Mesenchymal stem cell of adipose (primary cell): ENCODE data around the gene PLEKHH3.

DNA sequence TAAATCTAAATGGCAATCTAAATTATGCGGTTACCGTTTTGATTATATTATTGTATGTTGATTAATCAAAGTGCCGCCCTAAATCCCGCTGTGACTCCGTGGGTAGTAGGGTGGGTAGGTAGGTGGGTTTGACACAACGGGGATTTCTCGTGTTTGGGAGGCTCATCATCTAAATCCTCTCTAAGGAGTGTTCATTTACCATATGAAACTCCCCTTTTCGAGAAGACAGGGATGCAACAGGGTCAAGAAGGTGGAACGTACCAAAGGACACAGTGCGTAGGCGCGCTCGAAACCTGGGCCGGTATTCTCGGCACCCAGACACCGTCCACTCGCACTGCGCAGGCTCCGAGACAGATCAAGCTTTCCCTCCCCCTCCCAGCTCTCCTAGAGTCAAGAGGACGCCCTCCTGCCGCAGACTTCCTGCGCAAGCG lies 363 bp upstream of the EIF1 start:
- CAGE, long polyA plus RNA: no peak

- CAGE, long polyA plus RNA: no peak
Measured at GRCh38 chr17:41691640-41691943, 2.9 kb downstream of the EIF1 start.

DNA sequence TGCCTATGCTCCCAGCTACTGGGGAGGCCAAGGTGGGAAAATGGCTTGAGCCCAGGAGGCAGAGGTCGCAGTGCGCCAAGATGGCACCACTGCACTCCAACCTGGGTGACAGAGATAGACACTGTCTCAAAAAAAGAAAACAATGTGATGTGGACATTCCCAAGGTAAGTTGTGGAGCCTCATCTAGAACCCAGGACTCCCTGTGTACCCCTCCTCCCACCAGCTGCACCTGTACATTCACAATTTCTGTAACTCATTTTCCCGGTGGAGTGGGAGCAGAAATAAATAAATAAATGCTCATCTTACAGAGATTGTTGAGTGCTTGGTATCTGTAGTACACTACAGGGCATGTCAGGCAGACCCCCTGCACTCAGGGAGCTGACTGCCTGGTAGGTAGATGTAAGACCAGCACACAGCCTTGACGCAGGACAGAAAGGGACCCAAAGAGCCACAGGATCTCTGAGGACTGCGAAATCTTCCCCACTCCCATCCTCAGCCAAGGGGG lies 6.4 kb downstream of the EIF1 start:
- CAGE, long polyA plus RNA: no peak

GRCh38 chr17:41772500-41773709 lies 13.6 kb downstream of the JUP start:
- CAGE, long polyA plus RNA: no peak

- CAGE, long polyA plus RNA: no peak
Measured at GRCh38 chr17:41965603-41966410, 788 bp upstream of the CNP start.

DNA sequence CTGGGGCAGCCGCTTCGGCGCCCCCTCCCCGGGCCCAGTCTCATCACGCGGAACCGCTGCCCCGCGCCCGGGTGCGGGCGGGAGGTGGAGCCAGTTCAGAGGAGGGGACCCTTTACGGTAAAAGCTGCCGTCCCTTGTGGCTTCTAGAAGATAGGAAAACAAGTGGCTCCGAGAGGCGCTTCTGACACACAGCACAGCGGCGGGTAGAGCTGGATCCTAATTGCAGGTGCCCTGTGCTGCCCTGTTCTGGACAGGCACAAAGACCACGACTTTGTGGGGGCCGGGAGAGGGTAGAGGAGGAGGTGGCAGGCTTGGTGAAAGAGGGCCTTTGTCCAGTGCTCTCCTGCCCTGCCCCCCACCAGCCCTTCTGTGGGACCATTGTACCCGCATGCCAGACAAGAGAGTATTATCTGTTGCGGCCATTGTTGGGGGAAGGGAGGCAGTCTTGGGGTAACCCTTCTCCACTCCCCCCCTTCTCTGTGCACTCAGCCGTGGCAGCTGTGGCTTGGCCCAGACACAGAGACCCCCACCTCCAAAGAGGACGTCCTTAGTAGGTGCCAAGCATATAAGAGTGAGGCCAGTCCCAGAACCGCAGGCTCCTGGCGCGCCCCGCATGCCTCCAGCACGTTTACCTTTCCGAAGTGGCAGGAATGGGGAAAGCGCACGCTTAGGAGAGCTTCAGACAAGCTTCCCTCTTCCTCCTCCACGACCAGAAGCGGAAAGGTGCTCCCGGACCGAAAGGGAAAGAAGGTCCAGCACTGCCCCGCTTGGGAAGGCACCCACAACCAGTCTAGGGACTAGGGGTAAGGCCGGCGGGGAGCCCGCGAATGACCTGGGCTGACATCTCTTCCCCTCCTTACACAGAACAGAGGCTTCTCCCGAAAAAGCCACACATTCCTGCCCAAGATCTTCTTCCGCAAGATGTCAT lies 873 bp downstream of the CNP start:
- CAGE, long polyA plus RNA: no peak

GRCh38 chr17:41972120-41972716 lies 5.6 kb downstream of the CNP start:
- CAGE, long polyA plus RNA: no peak

DNA sequence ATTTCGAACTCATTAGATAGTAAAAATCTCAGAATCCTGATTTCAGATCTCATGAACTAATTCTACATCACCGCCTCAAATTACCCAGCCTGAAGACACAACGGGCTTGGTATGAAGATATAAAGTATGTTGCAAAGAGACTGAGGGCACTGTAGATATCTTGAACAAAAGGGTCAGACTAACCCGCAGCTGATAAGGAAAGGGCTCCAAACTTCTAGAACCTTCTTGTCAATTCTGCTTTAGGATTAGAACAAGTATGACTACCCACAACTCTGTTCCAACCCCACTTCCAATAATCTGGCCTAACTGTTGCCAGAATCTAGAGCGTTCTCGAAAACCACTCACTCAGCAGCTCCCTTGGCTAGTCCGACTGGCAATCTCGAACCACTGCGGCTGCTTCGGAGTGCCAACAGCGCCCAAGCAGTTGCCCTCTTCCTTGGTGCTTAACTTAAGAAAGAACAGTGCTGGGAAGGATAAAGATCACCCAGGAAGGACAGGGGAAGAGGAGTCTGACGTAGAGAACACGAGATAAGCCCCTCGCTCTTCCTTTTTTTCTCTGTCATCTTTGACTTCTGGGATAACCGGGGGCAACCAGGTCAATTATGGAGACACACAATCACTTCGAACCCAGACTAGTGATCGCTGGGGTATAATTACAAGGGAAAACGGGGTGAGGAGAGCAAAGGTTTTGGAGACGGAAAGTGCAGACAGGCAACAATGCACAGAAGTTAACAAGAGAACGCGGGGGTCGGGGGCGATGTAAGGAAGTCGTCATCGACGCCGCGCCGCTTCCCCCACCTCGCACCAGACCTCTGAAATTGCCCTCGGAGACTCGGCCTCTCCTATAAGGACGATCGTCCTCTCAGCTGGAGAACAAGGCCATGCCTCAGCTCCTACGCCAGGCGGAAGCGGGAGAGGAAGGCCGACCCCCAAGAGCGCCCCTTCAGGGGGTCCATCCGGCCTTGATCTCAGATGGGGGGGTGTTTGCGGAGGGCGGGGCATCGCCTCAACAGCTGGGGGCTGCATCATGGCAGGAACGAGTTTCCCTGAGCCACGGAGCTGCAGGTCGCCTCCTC lies 659 bp downstream of the DNAJC7 start:
- CAGE, long polyA plus RNA: no peak

DNA sequence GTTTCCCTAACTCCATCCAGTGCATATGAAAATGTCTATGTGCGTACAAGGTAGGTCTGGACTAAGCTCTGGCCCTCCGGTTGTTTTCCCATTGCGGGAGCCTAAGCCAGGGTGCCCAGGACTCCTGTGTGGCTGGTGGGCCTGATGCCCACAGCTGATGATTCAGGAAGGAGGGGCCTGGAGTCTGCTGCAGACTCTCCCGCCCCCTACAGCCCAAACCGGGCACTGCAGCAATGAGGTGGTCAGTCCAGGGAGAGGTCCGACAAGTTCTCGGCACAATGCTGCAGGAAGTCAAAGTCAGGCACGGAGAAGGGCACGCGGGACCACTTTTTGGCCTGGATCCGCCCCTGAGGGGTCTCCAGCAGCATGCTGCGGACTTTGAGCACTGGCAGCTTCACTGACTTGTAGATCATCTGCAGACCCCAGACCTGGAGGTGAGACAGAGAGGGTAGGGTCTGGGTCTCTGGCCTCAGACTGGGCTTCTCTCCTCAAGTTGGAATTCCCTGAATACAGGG lies 3.3 kb upstream of the ZNF385C start:
- CAGE, long polyA plus RNA: no peak

DNA sequence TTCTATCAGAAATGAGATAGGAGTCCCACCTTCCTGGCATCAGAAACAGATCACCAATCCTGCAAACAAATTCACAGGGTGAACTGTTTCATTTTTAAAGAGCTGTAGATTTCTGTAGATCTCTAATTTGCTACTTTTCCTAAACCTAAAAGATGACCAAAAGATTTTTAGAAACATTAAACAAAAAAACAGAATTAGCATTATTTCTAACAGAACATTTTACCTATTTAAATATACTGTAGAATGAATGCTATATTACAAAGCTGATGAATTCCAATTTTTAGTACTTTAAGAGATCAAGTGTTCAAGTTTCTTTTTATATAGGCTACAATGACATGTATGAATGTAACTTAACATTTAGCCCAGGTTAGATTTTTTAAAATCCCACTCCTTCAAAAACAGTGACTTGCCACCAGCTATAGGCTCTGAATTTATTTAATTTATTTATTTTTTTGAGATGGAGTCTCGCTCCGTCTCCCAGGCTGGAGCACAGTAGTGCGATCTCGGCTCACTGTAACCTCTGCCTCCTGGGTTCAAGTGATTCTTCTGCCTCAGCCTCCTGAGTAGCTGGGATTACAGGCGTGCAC lies 7.5 kb downstream of the STAT5B start:
- CAGE, long polyA plus RNA: no peak

DNA sequence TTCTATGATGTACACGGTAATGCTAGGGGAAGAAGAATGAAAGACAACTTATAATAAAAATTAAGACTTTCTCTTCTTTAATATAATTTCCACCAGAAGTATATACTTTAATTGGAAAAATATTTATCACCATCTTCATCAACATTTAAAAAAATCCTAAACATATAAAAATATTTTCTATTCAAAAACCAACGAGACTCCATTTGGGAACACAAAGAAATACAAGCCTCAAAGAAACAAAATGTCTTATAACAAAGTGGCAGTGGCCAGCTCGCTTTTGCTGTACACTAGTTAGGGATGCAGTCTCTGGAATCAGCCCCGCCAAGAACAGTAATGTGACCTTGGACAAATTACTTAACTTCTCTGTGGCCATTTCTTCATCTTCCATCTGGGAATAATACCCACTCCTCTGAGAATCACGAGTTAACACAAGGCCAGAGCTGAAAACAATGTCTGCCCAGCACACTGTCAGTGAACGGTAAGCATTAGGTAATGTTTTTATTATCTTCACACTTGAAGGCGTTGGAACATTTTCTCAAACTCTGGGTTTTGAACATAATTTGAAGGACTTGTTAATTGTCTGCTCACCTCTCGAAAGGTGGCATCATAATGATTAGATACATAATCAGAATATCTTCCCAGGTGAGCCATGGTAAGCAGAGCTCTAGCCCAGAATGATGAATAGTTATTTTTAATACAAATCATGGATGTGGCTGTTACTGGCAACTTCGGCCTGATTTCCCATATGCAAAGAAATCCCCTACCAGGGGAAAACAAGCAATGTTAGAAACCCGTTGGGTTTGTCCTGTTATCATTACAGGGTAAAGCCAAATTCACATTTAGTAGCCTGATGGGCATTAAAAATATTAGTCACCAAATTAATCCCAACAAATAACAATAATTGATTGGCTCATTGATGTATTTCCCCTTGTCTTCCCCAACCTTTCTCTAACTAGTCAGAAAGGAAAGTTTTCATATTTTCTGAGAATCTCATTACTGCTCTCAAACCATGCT lies 5.4 kb downstream of the STAT5B start:
- CAGE, long polyA plus RNA: no peak

DNA sequence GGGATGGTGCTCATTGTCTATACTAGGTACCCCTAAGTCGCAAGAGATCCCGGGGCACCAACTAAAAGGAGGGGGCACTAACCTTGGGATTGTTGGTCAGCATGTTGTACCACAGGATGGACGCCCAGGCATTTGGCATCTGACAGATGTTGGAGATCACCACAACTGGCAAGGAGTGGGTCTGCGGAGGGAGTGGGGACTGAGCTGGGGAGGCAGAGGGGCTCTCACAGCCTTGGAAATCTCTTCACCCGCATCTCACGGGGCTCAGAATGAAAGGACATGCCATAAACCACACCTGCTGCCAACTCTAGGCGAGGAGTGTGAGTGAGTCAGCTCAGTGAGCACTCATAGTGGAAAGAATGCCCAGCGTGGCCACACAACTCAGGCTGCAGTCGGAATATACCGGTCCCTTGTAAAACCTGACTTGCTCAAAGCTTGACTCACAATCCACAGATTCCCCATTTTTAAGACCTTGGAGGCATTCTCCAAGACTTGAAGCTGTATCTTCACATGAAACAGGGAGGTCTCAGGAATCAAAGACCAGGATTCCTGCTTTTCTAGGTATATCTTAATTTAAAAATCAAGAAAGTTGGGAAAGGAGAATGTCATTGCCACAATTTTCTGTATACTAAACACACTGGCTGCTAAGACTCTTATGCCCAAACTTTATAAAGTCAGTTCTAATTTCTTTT lies 36.7 kb downstream of the STAT5A start:
- CAGE, long polyA plus RNA: no peak

DNA sequence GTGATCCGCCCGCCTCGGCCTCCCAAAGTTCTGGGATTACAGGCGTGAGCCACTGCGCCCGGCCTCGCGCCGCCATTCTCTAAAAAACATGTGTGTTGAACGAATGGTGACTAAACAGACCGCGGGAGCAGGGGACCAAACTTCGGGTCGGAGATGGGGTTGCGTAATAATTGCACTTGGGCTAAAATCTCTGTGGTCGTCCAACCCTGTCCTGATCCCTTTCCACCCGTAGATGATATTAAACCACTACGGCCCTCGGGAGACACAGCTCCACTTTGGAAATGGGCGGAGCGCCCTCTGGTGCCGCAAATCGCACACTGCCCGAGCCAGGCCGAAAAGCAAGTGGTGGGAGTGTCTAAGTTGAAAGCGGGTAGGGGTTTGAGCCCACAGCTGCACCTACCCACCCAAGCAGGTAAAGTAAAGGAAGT lies 17.1 kb downstream of the CAVIN1 start:
- CAGE, long polyA plus RNA: no peak

GRCh38 chr17:42413332-42413975 lies 9.6 kb downstream of the CAVIN1 start:
- CAGE, long polyA plus RNA: no peak

DNA sequence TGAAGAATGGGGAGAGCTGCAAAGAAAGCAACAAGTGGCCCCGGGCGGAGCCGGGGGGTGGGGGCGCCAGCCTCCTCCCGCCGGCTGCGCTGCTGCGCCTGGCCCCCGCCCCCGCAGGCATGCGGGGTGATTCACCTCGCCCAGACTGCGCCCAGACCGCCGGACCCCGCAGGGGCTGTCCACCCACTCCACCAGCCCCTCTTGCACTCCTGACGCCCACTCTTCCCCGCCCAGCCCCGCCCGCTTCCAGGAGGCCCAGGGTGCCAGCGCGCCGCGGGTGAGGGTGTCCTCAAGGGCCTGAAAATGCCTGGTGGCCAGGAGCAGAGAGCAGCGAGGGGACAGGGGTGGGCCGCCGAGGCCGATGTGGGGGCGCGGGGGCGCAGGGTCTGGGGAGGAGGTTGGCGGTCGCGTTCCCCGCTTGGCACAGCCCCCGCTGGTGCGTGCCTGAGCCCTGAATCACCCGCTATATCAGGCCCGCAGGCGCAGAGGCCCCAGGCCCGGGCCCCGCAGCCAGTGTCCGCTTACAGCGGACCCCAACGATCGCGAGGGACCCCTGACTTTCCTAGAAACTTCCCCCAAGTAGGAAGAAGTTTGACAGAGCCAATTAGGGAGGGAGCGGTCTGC lies 1.3 kb downstream of the CAVIN1 start:
- CAGE, long polyA plus RNA: no peak

DNA sequence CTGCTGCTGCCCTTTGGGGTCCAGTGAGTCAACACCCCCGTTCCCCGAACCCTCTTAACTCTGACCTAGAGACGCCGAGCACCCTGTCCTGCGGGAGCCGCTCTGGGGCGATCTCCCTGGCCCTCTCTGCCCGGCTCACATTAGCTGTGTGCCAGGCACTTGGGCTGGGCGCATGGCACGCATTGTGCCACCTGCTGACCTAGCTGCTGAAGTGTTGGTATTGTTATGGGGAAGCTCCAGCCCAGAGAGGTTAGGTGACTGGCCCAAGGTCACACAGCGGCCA lies 1.1 kb downstream of the HSD17B1 start:
- CAGE, long polyA plus RNA: no peak

DNA sequence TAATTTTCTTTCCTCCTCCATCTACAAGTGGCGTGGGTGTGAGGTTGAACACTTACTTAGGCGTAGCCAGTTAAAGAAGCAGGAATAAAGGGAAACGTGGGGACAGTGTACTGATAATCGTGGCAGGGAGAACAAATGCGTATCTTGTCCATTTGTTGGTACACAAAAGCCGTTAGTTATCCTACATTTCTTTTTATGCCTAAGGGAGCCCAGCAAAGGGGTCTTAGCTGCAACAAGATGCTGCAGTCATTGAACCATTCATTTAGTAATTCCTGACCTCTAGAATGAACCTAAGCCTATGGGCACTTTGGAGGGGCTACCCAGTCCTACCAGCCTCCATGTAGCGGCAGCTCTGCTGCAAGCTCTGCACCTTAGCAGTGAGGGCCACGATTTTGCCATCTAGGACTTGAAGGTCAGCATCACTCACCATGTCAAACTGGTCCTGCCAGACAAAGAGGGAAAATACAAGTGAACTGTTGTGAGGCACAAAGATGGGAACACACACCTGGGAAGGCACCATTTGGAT lies 3.7 kb downstream of the PSMC3IP start:
- CAGE, long polyA plus RNA: no peak

DNA sequence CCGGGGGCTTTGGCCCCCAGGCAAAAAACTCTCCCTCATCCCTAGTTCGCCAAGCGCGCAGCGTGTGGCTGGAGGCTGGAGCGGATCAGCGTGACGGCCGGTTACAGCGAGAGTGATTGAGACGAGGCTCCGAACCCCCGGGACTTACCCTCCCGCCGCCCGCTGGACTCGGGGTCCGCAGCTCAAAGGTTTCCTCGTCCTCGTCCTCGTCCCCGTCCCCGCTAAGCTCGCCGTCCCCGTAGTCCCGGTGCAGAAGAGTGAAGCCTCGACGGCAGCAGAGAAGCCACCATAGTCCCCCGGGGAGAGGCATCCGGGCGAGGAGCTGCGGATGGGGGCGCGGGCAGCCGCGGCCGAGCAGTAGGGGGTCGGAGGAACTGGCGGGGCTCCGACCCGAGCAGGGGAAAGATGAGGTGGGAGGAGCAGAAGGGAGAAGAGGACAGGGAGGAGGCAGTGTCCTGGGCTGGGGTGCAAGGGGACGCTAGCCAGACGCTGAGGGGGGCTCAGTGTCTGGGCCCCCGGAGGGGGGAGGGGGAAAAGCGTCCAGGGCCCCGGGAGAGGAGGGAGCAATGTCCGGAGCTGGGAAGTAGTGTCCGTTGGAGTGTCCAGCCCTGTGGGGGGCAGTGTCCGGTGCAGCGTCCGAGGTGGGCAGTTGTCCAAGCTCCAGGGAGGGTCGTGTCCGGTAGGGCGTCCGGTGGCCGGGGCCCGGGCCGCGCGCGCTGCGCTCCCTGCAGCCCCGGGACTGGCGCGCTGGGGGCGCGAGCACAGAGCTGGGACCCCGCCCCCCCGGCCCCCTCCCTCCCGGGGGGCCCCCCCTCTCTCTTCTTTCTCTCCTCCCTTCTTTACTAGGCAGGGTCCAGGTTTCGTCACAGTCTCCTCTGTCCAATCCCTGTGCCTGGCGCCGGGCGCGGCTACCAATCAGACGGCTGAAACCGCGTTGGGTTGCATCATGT lies at the start of gene PLEKHH3:
TSS of gene PLEKHH3 (minus strand) at position 741 of the 950 bp plus-strand sequence.
- CAGE, long polyA plus RNA: no peak

DNA sequence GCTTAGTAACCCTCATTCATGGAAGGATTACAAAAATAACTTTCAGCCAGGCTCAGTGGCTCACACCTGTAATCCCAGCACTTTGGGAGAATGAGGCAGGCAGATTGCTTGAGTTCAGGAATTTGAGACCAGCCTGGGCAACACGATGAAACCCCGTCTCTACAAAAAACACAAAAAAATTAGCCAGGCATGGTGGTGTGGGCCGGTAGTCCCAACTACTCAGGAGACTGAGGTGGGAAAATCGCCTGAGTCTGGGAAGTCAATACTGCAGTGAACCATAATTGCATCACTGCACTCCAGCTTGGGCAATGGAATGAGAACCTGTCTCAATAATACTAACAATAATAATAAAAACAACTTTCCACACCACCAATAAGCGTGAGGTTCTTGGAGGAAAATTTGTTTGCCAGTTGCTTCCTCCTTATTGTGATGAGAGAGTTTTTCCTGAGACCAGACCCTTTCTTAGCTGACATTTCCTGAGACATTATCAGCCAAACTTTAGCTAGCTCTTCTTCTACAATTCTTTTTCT lies 3.4 kb upstream of the EZH1 start:
- CAGE, long polyA plus RNA: no peak

DNA sequence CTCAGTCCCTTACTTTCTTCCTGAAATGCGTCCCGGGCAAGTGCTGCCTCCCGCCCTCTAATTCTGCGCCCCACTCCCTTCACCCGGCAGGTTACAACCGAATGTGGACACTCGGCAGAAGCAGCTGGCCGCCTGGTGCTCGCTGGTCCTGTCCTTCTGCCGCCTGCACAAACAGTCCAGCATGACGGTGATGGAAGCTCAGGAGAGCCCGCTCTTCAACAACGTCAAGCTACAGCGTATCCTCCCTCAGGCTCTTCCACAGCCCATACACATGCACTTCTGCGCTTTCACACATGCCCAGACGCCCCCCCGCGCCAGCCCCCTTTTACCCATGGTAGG lies 363 bp downstream of the VPS25 start:
- CAGE, long polyA plus RNA: no peak